Breast epithelium (tissue), 2 donors: ENCODE data around the genes CRIM1, STRN and CEBPZOS.

- PRO-cap, result no peak
- RAMPAGE, long total RNA, 2 experiments, result no peak in any of the 2 experiments
Observed at GRCh38 chr2:33457869-33458379, 18.5 kb upstream of the RASGRP3 start.

- PRO-cap, result no peak
- RAMPAGE, long total RNA, 2 experiments, result no peak in any of the 2 experiments
Observed at GRCh38 chr2:33585024-33585976, 13.8 kb downstream of the FAM98A start.

DNA sequence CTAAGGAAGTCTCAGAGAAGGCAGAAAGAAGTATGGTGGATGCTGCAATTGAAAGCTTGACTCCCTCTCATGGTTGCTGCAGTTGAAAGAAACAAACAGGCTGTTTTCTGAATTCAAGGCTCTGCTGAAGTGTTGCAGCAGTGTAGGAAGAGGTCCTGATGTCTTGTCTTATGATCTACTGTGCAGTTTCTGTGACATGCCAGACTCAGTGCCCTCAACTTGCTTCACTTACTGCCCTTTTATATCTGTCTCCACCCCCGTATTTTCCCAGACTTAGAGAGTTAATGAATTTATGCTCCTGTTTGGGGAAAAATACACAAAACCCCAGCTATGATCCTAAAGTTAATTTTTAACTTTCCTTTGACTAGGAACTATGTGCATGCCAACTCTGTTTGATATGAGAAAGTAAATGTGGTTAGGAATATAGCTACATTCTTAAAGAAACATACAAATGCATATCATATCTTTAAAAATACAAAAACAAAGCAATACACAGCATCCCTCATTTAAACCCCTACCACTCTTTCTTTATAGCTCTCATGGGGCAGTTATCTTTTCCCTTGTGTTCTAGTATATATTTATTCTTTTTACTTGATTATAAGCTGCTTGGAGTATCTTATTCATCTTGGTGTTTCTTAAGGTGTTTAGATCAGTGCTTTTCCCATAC, 655.4 kb upstream of the FAM98A start:
- PRO-cap, result no peak
- RAMPAGE, long total RNA, 2 experiments, result no peak in any of the 2 experiments

- PRO-cap, result no peak
- RAMPAGE, long total RNA, 2 experiments, result no peak in any of the 2 experiments
Observed at GRCh38 chr2:35645169-35645500, 710.4 kb upstream of the CRIM1 start.

- PRO-cap, result bidirectional peak, plus-strand start at chr2:36355778, minus-strand start at chr2:36355561
- RAMPAGE, long total RNA, 2 experiments, result no peak in any of the 2 experiments
Observed at GRCh38 chr2:36355653-36356662, at the start of gene CRIM1. Gene CRIM1 (plus strand): TSS chr2:36355778.

GRCh38 chr2:36356946-36357889, 1.6 kb downstream of the CRIM1 start:
- PRO-cap, result bidirectional peak, plus-strand start at chr2:36357440, minus-strand start at chr2:36357127; bidirectional peak, plus-strand start at chr2:36357743, minus-strand start at chr2:36357718; bidirectional peak, plus-strand start at chr2:36357806, minus-strand start at chr2:36357805
- RAMPAGE, long total RNA, 2 experiments, result no peak in any of the 2 experiments

DNA sequence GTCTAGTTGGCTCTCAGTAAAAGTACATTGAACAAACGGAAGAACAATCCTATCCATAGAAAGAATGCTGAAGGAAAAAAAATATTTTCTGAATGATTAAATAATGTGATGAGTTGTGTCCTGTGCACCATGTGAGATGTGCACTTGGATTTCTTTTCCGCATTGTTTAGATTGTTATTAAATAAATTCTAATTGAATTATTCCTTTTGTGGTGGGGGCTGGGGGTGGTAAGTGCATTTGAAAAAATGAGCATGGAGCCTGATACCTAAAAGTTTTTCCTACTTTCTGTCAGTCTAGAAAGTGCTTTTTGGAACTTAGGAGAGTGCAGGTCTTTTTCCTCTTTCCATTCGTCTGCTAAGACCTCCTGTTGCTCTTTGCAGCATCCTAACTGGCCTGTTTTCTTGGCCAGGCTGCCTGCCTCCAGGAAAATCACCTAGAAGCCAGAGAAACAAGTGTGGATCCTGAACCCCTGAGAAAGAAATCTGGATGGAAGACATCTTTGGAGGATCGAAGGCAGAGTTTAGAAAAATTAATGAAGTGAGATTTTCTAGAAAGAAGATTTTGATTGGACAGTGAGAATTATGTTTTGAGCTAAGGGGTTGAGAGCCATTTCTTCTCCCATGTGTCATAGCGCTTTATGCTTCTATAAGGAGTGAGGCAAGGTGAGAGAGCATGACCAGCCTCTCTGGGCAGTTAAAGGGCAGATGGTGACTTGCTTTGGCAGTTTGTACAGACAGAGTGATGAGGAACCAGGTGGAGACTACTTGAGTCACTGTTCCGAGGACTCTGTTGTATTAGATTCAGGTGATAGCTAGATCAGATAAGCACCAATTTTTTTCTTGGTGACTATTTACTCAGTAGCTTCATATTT, 4.2 kb downstream of the CRIM1 start:
- PRO-cap, result no peak
- RAMPAGE, long total RNA, 2 experiments, result no peak in any of the 2 experiments

DNA sequence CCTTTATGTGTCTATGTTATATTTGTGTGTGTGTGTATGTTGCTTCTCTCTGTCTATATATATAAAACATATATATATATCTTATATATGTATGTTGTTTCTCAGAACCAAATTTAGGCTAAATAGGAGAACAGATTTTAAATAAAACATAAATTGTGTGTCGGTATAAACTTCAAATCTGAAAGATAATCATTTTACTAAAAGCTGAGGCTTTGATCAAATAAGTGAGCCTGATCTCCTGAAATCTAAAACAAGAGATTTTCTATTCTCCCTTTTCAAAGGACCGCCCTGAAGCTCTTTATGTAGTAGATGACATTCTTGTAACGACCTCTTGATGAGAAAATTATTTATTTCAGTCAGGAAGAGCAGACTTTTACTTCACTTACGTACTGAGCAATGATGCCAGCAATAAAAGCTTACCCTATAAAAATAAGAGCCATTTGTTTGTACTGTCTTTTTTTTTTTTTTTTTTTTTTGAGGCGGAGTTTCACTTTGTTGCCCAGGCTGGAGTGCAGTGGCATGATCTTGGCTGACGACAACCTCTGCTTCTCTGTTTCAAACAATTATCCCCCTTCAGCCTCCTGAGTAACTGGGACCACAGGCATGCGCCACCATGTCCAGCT, 39.1 kb downstream of the CRIM1 start:
- PRO-cap, result no peak
- RAMPAGE, long total RNA, 2 experiments, result no peak in any of the 2 experiments

DNA sequence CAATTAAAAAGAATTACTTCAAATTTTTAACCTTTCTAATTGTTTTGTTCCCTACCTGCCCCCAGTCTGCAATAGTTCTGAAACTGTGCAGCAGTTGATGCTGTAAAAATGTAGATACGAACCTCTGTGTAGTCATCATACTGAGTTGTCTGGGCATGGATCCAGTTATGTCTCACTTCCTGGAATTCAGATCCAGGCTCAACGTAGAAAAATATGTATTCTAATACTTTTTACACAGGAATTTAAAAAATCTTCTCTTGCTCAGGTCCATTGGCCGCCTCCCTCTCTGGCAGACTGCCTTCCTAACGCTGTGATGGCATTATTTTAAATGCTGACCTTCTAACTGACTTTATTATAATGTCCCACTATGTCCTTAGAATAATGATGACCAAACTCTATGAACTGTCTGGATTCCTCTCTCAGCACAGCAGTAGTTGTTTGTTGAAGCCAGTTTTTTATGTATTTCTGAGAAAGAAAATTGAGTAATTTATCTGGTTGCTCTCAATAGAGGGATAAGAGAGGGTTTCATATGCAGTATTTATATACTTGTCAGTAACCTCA, 119.6 kb downstream of the FEZ2 start:
- PRO-cap, result no peak
- RAMPAGE, long total RNA, 2 experiments, result no peak in any of the 2 experiments

DNA sequence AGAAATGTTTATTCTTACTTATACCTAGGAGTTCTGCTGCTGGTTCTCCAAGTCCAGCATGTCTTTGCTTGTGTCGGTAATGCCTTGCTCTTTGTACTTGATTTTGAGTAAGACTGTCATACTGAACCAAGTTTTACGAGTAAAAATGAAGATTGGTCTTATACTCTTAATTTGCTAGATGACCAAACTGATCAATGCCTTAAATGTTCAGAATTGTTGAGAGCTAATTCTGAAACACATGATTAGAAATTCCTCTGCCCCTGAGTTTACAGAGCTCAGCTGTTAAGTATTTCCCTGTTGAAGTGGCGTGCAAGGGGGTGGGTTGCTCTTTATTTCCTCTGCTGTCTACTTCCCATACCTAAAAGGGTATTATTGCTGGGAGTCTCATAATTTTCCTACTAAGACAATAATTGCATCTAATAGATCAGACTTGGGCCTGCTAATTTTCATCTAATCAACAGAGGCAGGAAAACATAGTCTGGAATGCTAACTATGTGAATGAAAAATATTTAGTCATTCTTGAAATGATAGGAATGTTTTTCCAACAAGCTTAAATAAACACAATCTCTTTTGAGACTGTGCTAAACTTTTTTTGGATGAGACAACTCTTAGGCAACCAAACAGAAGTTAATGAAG, 111.5 kb downstream of the FEZ2 start:
- PRO-cap, result no peak
- RAMPAGE, long total RNA, 2 experiments, result no peak in any of the 2 experiments

DNA sequence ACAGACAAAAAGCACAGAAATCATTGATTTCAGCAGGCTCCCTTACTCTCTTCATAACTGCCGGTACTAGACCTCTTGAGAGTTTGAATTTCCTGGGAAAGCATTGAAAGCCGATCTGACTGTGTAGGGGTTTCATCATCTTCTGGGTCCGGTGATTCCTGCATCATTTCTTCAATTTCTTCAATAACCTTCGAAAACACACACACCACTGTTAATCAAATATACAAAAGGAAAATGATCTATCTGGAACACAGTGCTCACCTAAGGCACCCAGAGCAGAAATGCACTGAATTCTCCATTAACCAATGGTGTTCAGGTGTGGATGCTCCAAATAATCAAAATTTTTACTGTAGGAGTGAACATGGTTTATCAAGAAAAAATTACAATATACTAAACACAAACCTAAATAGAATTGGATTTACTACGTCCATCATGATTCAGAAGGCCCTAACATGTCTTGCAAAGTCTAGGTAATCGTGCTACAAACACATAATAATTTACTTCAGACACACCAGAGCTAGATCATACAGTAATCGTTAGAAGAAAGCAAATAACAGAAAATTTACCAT, 16.6 kb downstream of the FEZ2 start:
- PRO-cap, result no peak
- RAMPAGE, long total RNA, 2 experiments, result no peak in any of the 2 experiments

GRCh38 chr2:36965585-36966750, at the start of gene STRN:
Gene STRN (minus strand): TSS chr2:36966536.
- PRO-cap, result unidirectional peak, plus-strand start at chr2:36966188; bidirectional peak, plus-strand start at chr2:36966797, minus-strand start at chr2:36966560
- RAMPAGE, long total RNA, 2 experiments, result no peak in any of the 2 experiments

DNA sequence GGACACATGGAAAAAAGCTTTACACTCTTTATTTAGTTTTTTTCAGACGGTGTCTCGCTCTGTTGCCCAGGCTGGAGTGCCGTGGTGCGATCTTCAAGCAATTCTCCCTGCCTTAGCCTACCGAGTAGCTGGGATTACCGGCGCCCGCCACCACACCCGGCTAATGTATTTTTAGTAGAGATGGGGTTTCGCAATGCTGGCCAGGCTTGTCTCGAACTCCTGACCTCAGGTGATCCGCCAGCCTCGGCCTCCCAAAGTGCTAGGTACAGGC, 11.3 kb upstream of the EIF2AK2 start:
- PRO-cap, result no peak
- RAMPAGE, long total RNA, 2 experiments, result no peak in any of the 2 experiments

DNA sequence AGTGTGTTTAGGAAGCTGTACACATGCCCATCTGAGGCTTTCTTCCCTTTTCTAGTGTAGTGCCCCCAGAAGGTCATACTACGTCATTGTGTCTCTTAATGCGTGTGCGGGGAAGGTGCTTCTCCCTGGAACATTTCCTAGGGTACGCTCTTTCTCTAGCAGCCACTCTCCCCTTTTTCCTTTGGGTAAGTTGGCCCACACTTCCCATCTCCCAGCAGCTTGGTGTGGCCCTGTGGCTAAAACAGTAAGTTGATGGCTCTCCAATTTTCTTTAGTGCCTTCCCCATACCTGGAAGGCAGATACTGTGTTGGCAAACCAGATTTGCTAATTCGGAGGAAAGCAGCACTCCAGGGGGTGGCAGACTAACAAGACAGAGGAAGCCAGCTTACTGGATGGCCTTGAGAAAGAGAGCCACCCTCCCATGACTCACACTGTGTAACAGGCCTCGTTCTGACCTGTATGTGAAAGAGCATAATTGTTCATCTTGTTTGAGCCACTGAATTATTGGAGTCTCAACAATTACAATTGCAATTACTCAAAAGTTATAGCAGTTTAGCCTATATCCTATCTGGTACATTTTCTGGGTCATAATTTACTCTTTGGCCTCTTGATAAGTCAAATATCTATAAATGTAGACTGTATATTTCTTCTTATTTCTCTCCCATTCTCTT, 1.3 kb upstream of the SULT6B1 start:
- PRO-cap, result no peak
- RAMPAGE, long total RNA, 2 experiments, result no peak in any of the 2 experiments

DNA sequence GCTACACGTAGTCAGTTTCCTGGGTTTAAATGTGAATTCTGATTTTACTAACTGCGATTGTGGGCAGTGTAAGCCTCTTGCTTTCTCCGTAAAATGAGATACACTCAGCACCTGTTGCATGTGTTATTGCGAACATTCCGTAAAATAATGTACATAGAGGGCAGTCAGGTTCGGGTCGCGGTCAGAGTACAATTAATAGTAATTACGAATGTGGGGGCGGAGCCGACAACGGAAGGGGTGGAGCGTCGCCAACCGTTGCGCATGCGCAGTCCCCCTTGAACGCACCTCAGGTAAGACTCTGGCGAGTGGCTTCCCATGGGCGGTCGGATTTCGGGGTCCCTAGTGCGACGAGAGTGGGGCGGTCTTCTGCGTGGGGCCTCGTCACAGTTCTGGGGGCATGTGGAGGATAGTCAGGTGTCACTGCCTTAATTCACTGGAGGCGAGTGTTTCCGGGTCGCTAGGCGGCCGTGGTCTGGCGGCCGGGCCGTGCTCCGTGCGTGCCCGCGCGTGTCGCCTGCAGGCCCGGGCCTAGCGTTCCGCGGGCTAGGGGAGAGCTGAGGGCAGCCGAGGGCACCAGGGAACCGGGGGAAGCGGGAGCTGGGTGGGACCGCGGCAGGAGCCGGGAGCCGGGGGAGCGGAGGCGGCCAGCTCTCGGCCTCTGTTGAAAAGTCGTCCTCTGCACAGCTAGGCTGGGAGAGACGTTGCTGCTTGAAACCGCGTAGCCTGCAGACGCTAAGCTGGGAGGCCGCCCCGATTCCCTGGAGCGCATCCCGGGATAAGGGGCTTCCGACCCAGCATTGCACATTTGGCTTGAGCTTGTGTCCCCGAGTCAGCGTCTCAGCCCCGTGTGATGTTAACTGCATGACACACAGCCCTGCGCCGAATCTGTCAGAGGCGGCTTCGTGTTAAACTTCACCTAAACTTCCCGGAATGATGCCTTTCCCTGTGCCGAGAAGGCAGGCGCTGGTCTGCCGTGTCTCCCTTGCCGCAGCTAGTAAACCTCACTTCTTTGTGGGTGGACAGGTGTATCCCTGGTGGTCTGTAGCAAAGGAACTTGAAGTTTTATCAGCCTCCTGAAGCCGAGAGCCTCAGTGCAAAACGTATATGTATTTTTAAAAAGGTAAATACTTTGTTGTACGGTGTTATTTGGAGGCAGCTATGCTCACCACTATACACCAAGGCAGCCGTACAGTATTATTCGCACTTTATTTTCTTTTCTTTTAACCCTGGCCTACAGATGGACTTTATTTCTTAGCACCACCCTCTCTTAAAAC, at the start of gene CEBPZOS:
TSS of gene CEBPZOS (plus strand) at position 266 of the 1,274 bp plus-strand sequence.
- PRO-cap, result unidirectional peak, plus-strand start at position 293 of the sequence; unidirectional peak, plus-strand start at position 460 of the sequence
- RAMPAGE, long total RNA, 2 experiments, result no peak in any of the 2 experiments

DNA sequence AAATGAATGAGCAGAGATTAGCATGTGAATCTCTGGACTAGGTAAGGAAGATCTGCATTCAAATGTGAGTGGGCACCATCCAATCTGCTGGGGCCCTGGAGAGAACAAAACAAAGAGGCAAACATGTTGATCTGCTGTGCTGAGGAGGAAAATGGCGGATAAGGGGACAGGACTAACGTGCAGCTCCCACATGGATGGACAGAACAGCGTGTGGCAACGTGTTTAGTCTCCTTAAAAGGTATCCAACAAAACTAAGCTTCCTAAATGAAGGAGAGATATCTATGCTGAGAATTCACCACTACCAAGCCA, 9.7 kb downstream of the CEBPZOS start:
- PRO-cap, result no peak
- RAMPAGE, long total RNA, 2 experiments, result no peak in any of the 2 experiments

GRCh38 chr2:37226886-37227200, 4.6 kb downstream of the CEBPZ start:
- PRO-cap, result no peak
- RAMPAGE, long total RNA, 2 experiments, result no peak in any of the 2 experiments

GRCh38 chr2:37375969-37377232, 32.0 kb downstream of the QPCT start:
- PRO-cap, result no peak
- RAMPAGE, long total RNA, 2 experiments, result no peak in any of the 2 experiments

GRCh38 chr2:37506250-37506910, 161.9 kb downstream of the QPCT start:
- PRO-cap, result no peak
- RAMPAGE, long total RNA, 2 experiments, result no peak in any of the 2 experiments

GRCh38 chr2:37585866-37586770, 85.3 kb downstream of the CDC42EP3 start:
- PRO-cap, result no peak
- RAMPAGE, long total RNA, 2 experiments, result no peak in any of the 2 experiments